AG09309 (cell line): Measurements from ENCODE around the genes LRRC20 and NODAL.

- RRBS = no CpG with 5 or more reads among the region's 8 CpGs
Measured at GRCh38 chr10:69065395-69066306, 22.3 kb upstream of the SRGN start.

GRCh38 chr10:69332674-69332959, 14.0 kb downstream of the HK1 start:
- RRBS = no CpG with 5 or more reads among the region's 2 CpGs

DNA sequence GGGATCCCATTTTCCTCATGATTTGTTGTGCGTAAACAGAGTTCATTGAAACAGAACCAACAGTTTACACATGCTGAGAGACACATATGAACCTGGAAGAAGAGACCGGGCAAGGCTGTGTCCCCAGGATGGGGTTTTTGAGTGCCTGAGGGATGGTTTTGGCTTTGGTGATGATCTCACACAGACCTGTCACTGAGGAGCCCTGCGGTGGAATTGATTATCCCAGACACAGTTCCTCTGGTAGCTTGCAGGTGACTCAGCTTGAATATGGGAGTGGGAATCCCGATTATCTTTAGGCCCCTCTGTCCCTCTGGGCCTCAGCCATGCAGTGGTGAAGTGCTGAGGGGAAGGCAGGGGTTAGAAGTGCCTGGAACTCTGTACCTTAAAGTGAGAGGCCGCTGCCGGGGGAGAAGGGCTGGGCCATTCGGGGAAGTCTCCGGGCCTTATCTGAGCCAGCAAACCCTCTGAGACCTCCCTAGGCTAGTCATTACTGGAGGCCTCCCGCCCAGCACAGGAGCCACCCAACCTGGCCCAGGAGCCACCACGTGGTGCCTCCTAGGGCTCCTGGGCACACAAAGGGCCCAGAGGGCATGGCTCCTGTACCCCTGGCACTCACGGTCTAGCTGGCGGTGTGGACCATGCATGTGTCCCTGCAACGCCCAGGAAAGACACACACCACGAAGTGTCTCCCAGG, 15.6 kb downstream of the HK1 start:
- RRBS = no CpG with 5 or more reads among the region's 14 CpGs

DNA sequence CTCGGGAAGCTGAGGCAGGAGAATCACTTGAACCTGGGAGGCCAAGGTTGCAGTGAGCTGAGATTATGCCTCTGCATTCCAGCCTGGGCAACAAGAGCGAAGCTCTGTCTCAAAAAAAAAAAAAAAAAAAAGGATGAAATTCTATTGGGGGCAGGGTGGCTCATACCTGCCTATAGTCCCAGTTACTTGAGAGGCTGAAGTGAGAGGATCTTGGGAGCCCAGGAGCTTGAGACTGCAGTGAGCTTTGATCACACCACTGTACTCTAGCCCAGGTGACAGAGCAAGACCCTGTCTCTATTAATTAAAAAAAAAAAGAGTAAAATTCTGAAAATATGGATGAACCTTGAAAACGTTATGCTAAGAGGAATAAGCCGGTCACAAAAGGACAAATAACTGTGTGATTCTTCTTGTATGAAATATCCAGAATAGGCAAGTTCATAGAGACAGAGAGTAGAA, 40.1 kb downstream of the HK1 start:
- RRBS = no CpG with 5 or more reads among the region's 4 CpGs

GRCh38 chr10:69368830-69369764, 47.6 kb downstream of the TACR2 start:
- RRBS = no CpG with 5 or more reads among the region's 18 CpGs

DNA sequence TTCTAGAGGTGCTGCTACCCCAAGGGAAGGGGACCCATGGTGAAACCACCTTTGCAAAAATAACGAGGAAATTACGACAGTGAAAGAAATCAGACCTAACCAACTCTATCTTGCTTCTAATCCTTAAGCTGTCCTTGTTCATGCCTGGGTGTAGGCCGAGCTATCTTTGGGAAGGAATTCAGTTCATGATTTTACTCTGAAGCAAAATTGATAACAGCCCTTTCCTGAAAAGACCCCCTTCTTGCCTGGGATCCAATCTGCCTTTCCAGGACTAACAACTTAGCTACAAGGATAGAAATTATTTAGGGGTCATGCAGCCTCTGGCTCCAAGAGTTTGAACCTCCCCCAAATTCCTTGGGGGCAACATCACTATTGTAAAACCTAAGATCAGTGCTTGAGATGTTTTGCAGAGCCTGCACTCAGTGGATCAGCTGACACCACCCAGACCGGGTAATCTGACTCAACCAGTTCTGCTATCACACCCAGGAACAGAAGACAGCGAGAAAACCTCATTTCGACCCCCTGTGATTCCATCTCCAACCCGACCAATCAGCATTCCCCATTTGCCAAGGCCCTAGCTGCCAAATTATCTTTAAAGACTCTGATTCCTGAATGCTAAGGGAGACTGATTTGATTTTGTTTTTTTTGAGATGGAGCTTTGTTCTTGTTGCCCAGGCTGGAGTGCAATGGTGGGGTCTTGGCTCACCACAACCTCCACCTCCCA, 5.4 kb downstream of the TACR2 start:
- RRBS = no CpG with 5 or more reads among the region's 7 CpGs

DNA sequence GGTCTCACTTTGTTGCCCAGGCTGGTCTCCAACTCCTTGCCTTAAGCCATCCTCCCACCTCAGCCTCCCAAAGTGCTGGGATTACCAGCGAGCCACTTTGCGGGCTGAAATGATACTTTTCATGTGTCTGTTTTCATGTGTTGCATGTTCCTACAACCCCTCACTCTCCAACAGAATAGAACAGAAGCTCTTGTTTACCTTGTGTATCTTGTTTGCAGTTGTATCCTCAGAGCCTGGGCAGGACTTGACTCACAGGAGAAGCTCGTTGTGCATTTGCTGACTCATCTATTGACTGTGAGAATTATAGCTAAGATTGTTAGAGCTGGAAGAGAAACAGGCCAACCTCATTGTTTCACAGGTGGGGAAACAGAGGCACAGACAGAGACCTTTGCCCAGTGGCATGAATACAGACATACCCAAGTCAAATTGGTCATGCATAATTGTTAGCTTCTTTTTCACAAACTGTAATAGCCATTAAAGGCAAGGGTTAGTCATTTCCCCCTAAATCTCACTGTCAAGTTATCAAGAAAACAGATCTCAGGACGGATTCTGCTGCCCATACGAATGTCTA, 4.6 kb upstream of the TSPAN15 start:
- RRBS = no CpG with 5 or more reads among the region's 5 CpGs

DNA sequence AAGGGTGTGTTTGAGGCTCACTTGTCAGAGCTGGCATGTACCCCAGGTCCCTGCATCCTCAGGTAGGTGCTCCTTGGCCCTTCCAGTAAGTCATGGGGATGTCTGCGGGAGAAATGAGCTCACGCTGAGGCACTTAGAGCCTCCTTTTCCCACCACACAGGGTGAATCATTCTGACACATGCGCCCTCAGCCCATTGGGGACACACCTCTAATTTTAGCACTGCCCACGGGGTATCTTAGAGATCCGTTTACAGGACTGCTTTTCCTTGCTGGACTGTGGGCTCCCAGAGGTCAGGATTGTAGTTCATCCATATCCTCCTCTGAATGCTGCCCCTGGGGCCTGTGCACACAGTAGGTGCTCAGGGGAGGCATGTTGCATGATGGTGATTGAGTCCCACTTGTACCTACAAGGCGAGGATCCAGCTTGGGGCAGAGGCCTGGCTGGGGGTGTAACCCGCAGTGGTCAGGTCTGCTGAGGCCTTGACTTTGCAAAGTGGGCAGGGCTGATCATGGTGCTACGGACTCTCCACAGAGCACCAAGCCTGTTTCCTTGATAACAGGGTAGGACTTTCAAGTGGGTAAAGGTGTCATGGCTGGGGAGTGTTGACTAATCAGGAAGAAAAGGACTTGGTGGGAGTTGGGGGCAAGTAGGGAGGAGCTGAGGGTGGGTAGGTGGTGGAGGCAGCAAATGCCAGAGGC, 5.8 kb downstream of the TSPAN15 start:
- RRBS = no CpG with 5 or more reads among the region's 8 CpGs

DNA sequence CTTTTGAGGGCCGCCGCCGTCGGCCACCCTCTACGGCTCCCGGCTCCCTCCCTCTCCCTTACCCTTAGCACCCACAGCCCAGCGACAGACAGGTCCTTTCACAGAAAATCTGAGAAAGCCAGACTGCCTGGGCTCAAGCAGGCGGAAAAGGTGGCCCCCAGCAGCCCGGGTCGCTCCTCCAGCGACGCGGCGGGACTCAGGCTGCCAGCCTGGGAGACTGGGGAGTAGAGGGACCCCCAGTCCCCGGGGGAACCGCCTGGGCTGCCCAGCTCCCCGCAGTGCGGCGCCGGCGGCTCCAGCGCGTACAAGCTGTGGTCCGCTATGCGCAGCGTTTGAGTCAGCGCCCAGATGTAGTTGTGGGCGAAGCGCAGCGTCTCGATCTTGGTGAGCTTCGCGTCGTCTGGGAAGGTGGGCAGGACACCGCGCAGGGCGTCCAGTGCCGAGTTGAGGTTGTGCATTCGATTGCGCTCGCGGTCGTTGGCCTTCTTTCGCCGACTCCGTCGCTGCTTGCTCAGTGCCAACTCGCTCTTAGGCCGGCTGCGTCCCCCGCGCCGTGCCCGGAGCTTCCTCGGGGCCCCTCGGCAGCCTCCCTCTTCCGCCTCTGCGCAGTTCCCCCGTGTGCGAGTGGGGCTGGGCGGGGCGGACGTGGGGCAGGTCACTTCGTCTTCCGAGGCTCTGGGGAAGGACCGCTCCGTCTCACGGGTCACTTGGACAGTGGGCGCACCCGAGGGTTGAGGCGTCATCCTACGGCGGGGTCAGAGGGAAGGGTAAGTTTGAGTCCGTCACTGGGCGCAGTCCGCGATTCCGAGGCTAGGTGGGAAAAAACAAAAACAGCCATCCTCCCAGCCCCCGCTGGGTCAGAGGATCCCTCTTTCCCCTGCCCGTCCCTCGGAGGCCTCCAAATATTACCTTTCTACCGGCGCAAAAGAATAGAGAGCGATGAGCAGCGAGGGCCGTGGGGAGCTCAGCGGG, 635 bp downstream of the NEUROG3 start:
- RRBS = 4% methylated on average over 18 of the region's 87 CpGs

GRCh38 chr10:69802277-69803091, 778 bp downstream of the COL13A1 start:
- RRBS = 14% methylated on average over 7 of the region's 85 CpGs

DNA sequence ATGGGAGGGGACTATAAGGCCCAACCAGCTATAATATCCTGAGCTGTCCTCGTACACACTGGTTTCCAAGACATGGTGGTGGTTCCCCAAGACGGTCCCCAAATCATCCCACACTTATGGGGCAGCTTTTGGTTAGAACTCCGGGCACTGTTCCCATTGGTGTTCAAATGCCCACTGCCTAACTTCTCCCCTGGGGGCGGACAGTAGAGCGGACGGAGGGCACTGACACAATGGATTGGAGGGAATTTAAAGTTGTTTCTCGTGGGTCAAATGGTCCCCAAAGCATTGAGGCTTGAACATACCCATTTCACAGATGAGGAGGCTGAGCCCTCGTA, 6.1 kb downstream of the AIFM2 start:
- RRBS = no CpG with 5 or more reads among the region's 8 CpGs

DNA sequence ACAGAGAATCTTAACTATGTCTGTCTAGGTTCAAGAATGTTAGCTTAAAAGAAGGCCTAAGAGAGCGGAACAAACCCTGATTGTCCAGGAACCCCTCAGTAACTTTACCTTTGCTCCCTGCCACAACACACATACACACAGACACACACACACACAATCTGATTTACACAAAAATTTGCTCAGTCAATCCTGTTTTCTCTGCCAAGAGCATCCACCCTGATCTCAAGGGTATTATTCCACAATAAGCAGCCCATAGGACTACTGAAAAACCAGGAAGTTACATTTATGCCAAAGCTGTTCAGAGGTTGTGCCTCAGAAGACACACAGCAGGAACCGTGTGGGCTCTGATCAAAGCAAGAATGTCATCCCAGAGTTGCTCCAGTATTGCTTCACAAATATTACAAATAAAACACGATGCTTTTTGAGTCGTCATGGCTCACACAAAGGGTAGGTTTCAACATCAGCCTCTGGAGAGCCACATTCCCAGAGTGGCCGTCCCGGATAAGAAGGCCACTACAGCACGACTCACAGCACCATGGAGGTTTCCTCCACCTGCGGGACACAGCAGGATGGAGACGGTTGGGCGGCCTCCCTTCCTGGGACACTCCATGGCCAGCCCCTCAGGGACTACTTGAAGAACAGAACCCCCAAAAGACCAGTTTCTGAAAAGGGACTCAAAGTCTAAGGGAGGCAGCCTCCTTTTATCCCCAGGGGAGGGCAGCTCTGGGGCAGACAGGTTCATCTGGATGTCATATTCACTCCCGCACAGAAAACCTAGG, 1.6 kb downstream of the AIFM2 start:
- RRBS = no CpG with 5 or more reads among the region's 11 CpGs

- RRBS = 78% methylated on average over 4 of the region's 18 CpGs
Measured at GRCh38 chr10:70139414-70140279, 6.9 kb downstream of the TYSND1 start.

- RRBS = no CpG with 5 or more reads among the region's 4 CpGs
Measured at GRCh38 chr10:70168640-70169351, 1.5 kb downstream of the SAR1A start.

DNA sequence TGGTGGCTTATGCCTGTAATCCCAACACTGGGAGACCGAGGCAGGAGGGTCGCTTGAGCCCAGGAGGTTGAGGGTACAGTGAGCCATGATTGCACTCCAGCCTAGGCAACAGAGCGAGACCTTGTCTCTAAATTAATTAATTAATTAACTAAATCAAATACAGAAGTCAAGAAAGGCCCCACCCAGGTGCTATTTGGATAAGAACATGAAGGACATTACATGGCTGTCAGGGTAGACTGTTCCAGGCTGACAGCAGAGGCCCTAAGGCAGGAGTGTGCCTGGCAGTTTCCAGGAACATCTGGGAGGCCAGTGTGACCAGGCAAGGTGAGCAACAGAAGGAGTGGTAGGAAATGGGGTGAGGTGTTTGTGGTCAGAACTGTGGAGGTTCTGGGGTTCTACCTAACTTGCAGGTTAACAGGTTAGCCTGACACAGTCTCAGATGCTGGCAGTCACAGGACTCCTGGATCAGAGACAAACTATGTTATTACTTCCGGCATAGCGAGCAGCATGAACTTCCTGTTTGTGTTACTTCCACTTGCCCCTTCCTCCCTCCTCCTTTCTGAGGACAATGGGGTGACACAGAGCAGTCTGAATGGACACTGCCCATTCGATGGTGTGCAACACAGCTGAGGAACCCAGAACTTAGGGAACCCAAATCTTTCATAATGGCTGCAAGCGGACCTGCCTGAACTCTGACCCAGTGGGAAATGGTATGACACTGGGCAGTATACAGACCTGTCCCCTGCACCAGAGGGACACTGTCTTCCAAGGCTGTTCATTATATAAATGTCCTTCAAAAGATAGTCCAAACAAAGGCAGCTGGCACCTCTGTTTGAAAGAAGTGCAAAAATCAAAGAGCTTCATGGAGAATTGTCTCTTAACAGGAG, 3.8 kb upstream of the SAR1A start:
- RRBS = no CpG with 5 or more reads among the region's 7 CpGs

DNA sequence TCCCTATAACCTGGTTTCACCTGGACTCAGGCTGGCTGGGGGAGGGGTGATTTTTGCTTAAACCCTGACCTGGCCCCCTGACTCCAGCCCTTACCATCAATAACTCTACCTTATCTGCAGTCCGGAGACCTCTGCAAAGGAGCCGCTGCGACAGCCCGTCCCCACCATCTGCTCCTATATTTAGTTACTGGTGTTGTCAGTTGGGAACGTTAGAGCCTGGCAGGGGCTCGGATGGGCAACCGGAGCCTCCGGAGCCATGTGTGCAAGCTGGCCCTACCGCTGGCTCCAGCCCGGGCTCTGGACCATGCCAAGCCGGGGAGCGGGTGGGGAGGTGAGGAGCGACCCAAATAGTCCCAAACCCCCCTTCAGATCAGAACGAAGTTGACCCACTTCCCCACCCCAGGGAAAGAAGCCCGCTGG, 1.0 kb downstream of the LRRC20 start:
- RRBS = 20% methylated on average over 7 of the region's 15 CpGs

DNA sequence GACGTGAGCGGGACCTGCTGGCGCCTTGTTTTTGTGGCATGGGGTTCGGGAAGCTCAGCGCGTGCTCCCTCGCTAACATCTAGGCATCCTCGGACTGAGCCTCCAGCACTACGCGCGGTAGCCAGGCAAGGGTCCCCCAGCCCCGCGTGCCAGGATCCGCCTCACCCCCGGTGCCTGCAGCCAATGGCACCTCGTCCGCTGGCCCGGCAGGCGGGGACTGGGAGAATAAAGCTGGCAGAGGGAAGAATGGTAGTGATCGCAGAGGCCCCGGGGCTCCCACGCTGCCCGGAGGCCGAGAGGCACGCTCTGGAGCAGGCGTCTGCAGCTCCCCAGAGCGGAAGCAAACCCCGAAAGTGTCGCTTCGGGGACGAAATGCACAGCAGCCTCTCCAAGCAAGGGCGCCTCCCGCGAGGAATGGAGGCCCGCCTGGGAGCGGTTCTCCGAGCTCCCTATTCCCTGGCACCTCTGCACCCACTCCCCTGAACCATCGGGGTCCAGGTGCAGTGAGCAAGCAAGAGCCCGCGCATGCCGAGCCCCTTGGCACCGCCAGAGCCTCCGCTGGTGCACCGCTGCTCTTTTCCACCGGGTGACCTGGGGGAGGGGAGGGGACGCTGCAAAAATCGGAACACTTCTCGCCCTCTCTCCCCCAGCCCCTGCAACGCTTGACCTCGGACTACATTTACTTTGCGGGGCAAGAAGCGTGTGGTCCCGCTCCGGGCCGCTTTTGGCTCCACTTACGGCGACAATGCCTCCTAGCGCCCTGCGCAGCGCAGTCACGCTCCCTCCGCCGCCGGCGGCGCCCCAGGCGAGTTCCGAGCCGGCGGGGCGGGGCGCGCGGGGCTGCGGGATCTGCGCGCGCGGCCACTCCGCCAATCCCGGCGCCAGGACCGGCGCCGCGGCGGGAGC, at the start of gene LRRC20:
Gene LRRC20, minus strand, starts transcription at position 815 of the 906 bp plus-strand sequence.
- RRBS = 2% methylated on average over 30 of the region's 87 CpGs

DNA sequence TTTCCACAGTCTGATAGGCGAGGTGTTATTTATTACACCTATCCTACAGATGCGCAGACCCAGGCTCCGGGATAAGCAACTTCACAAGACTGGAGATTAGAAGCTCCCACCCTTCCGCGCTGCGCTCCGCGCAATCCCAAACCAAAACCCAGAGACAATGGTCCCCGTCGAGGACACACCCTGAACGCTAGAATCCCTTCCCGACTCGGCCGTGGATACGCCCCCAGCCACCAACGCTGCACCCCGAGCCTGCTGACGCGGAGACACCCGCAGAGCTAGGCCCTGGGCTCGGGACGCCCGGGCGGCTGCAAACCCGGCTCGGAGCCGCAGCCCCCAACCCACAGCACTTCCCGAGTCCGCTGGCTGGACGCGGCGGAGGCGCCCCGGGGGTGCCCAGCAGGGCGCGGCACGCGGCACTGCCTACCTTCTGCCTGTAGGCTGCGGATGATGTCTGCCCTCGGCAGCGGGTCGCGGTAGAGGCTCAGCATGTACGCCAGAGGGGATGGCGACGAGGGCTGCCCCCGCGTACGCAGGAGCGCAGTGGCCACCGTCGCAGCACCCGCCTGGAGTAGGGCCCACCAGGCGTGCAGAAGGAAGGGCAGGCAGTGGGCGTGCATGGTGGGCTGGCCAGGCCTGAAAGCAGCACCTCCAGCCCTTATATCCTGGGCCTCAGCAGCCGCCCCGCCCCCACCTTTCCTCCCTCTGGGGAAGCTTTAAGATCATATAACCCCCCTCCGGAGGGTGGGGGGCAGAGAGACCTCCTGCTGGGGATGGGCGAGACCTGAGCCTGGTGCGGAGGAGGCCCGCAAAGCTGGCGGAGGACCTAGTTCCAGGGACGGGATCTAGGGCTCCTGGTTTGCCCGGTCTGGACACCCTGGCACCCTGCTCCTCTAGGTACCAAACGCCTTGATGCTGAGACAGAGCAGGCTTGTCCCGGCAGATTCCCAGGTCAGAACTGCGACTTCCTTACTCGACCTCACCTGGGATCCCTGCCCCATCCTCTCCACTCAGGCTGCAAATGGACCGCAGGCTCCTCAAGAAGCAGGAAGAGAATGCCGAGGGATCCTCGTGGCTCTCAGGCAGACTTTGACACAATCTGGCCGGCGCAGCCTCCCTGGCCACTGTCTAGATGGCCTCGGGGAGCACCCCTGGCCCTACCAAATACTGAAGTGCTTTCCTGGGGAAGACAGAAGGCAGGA, at the start of gene NODAL:
Gene NODAL, minus strand, starts transcription at position 631 of the 1,199 bp plus-strand sequence.
- RRBS = 16% methylated on average over 15 of the region's 74 CpGs

DNA sequence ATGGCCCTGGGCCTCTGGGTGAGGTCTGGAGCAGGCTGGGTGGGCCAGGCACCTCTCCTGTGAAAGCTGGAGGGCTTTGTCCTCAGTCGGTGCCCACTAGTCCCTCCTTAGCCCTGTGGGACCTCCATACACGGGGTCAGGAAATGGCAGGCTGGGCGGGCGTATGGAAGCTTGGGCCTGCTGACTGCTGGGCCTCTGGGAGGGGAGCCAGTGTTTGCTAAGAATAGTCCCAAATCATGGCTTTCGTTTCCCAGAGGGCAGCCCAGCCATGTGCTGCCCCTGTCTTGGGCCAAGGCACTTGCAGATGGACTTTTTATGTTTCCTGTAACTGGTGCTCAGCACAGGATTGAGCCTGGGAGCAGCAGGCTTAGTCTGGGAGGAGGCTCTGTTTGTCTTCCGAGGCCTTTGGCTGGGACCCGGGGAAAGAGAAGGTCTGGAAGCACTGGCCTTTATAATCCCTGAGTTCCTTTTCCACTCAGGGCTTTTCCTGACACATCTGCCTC, 3.6 kb downstream of the PALD1 start:
- RRBS = no CpG with 5 or more reads among the region's 7 CpGs

GRCh38 chr10:70494266-70494648, 15.7 kb downstream of the PALD1 start:
- RRBS = no CpG with 5 or more reads among the region's 4 CpGs